Jurkat, Clone E6-1 (cell line): Measurements from ENCODE around the gene KIAA1191.

DNA sequence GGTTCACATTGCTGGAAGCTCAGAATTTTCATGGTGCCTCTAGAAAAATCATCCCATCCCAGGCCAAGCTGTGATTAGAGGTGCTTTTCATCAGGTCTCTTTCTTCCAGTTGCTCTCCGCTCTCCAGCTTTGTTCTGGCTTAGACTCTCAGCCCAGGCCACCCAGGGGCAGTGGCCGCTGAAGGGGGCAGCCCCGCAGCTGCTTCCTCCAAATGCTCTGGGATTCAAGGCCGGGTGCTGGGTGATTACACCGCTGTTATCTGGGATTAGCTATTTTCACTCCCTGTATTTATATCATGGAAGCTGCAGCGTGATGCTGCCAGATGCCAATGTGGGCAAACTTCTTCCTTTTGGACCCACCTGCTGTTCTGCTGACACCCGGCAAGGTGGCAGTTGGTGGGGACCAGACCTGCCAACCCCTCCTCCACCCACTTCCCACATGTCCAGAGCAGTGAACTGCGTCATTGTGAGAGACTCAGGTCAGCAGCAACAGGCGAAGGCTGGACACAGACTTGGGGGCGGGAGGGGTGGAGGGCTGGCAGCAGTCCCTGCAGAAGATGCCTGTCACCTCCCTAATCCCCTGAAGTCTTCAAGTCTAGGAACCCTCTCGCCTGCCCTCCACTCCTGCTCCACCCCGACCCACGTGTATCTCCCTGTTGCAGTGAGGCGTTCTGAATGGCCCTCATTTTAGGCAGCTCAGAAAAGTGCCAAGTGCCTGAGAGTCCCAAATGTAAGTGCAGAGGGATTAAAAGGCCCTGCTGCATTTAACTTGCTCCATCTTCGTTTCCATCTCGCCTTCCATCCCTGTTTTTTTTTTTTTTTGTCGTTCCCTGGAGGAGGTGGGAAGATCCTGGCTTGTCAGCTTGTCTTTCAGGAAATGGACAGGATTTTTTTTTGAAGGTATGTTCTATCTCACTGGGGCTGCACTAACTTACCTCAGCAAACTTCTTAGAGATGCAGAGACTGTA, 34.0 kb upstream of the NKX2-5 start:
- RRBS: no CpG with 5 or more reads among the region's 17 CpGs

GRCh38 chr5:173316584-173317383, 11.4 kb downstream of the STC2 start:
- RRBS: no CpG with 5 or more reads among the region's 9 CpGs

GRCh38 chr5:173329001-173329440, 807 bp upstream of the STC2 start:
- RRBS: 4% methylated on average over 9 of the region's 20 CpGs

DNA sequence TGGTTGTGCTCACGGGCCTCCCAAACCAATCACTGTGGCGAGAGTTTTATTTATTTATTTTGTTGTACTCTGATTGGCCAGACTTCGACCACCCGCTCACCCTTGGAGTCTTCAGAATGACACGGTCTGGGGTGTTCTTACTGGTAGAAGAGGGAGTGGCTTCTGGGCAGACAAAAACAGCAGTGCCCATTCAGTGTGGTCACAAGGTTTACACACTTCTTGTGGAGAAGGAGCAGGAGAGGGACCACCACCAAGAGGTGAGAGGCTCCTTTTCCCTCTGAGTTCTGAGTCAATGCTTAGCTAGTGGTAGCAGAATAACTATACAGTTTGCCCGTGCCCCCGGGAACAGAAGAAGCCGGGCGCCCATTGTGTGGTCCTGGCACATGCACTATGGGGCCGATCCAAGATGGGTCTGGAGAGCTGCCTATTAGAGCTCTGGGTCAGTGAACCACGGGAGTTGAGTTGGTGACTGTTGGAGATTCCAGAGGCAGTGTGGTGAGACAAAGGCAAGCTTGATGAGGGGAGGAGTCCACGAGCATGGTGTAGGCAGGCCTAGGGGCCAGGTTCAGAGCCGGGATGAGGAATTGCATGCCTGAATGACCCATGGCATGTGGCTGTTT, 84.1 kb upstream of the STC2 start:
- RRBS: 25% methylated on average over 1 of the region's 13 CpGs

DNA sequence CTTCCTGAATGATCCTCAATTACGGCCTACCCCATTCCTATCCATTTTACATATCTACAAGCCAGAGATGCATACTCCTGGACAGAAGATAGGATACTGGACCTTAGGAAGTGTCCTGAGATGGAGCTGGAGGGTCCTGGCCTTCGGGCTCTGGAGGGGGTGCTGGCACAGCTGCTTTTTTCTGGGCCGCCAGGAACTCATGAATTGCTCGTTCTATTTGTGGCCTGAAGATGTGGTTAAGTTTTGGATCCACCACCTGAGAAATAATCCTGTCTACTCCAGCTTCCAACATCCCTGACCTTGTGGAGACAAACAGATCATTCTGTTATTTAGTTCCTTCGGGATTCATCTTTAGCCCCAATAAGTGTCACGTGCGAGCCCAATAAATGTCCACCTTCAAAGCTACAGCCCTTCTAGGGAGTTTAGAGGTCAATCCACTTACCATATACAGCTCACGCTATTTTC, 7.3 kb downstream of the BOD1 start:
- RRBS: no CpG with 5 or more reads among the region's 8 CpGs

GRCh38 chr5:173772343-173772808, 115.8 kb upstream of the CPEB4 start:
- RRBS: no CpG with 5 or more reads among the region's 7 CpGs

DNA sequence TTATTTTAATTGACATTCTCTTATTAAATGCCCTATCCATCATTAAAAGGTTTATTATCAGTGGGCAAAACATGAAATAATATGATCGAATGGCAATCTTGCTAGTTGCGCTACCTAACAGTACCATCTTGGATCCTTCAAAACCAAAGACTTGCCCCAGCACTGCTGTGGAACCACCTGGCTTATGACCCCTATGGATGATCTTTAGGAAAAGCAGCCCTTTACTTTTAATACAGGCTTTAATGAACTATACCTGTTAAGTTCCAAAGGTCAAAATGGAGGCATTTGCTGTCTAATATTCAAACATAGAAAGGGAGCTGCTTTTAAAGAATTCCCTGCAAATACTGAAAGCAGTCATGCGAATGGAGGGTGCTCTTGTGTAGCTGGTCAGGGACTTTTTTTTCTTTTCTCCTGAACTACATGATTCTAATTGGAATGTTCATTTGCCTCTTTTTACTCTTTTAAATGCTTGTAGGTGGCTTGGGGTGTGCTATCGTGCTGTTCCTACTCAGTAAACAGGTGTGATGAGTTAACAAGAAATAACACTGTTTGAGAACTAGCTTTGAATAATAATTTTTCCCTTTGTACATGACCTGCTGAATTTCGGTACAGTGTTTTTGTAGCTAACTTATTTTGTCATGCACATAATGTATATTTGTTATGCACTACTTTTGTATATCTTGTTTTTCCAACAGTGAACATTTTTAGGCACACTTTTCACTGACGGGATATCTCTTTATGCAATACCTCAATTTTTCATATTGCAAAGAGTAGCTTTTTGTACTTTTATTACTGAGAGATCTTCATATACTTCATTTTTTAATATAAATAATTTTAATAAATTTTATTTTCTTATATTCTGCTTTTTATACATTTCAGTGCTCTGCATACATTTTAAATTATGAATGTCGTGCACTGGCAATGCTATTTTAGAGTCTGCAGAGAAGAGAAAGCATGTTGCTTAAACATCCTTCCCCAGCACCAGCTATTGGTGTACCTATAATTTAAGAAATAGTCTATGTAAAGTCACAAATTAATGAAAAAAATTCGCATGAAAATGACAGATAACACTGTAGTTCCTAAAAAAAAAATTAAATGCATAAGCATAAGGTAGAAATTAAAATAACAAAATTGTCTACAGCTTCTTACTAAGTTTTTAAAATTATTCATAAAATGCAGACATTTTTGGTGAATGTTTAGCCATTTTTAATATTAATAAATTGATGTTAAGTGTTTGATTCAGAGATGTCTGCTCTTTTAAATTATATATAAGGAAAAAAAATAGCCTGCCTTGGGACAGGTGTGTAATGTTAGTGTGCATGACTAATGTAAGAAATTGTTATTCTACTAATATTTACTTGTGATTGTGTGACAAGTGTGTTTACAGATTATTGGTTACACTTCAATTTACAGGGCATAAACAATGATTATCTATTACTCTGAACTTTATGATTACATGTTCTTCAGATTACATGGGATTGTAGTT, 30.8 kb upstream of the C5orf47 start:
- RRBS: no CpG with 5 or more reads among the region's 8 CpGs

- RRBS: no CpG with 5 or more reads among the region's 40 CpGs
Measured at GRCh38 chr5:173972548-173973592, 16.1 kb upstream of the C5orf47 start.

- RRBS: no CpG with 5 or more reads among the region's 11 CpGs
Measured at GRCh38 chr5:174336007-174336429, 290.5 kb downstream of the NSG2 start.

DNA sequence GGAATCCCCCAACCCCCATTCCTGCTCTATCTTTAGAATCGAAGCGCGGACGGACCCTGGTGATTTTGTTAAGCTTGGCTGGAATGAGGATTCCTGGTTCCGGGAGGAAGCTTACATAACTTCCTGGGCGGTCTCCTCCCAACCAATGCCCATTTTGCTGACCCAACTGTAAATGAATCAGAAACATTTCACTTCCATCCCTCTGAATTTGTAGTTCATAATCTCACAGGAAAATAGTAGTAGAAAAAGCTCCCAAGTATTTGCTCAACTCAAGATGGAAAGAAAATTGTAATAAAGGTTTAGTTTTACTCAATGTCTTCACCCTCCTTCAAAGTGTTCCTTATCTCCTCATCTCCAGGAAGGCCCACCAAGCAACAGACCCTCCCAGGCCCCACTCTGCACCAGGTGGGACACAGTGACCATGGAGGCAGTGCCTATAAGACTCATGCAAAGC, 219.9 kb upstream of the MSX2 start:
- RRBS: no CpG with 5 or more reads among the region's 6 CpGs

GRCh38 chr5:174532466-174533057, 191.8 kb upstream of the MSX2 start:
- RRBS: 7% methylated on average over 4 of the region's 13 CpGs

GRCh38 chr5:175443311-175443786, 633 bp downstream of the DRD1 start:
- RRBS: no CpG with 5 or more reads among the region's 14 CpGs

DNA sequence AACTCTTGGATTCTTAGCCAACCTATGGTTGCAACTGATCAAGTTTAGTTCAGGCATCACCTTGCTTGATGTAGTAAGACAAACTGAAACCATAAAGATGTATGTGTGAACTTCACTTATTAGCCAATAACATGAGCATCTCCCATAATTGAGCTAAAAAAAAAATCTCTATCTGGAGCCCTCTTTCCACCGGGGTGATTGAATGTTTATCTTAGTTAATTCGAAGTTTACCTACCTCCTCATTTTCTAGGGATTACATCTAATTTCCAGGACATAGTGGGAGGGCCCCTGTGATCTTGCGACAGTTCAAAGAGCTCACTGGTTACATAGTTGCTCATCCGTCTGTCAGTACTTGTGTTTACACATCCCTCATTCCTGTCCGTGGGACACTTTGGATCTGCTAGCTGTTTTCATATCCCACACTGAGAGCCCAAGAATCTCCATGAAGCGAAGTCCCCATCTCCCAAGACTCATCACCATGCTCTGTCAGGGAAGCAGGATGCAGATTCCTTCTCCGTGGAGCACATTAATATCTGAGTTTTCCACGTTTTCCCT, 10.4 kb upstream of the SFXN1 start:
- RRBS: no CpG with 5 or more reads among the region's 8 CpGs

DNA sequence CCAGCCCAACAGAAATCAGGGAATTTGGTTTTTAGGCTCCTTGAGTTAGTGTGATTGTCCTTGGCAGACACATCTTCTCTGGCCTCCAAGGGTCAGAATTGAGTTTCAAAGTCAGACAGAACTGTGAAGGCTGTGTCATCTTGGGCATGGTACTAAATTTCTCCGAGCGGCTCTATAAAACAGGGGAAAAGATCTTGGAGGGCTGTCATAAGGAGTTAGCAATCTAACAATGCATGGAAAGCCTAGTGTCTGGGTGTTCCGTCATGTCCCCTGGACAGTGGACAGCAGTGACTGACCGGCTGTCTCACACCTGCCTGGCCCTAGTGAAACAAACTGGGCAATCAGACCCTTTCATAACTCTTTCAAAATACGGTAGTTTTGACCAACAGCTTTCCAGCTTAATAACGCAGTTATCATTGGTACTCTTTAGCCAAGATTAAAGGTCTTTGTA, 3.6 kb downstream of the SFXN1 start:
- RRBS: no CpG with 5 or more reads among the region's 6 CpGs

GRCh38 chr5:175572863-175573470, 84.9 kb upstream of the HRH2 start:
- RRBS: no CpG with 5 or more reads among the region's 7 CpGs

GRCh38 chr5:175603992-175604508, 53.8 kb upstream of the HRH2 start:
- RRBS: no CpG with 5 or more reads among the region's 4 CpGs

- RRBS: no CpG with 5 or more reads among the region's 17 CpGs
Measured at GRCh38 chr5:175687070-175687822, 29.4 kb downstream of the HRH2 start.

GRCh38 chr5:176324323-176324729, 37.2 kb downstream of the KIAA1191 start:
- RRBS: no CpG with 5 or more reads among the region's 3 CpGs

GRCh38 chr5:176344774-176345609, 16.6 kb downstream of the KIAA1191 start:
- RRBS: no CpG with 5 or more reads among the region's 10 CpGs

DNA sequence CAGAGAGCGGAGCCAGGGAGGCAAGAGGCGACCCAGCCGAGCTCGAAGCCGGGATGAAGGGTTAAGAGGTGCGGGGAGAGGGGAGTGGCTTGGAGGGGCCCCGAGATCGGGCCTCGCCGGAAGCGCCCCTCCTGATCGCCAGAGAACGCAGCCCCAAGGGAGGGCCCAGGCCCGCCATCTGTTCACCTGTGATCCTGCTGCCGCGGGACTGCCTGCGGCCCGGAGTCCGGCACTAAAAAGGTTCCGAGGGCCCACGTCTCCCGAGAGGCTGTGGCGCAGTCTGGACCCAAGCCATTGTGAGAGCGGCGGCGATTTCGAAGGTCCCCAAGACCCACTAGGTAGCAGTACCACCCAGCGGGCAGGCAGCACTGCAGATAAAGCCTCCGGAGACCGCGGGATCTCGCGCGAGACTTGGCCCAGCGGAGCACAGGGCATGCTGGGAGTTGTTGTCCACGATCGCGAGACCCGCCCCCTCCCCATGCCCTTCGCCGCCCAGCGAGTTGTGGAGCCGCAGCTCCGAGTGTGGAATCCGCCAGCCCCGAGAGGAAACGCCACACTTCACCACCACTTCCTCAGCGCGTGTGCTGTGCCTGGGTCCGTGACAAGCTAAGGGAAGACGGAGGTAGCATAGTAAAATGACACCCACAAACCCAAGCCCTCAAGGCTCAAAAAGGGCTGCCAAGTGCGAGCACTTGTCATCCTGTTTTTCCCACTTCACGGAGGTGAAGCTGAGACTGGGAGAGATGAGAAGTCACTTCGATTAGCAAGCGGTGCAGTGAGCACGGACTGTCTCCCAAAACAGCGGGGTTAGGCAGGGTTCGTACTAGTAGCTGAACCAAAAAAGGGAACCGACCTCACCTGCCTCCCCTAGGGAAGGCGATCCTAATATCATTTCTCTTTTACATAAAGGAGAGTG, at the start of gene KIAA1191:
Gene KIAA1191 (minus strand): TSS at position 349 of the 916 bp plus-strand sequence.
- RRBS: under 1% methylated on average over 13 of the region's 60 CpGs